Fibroblast of the aortic adventitia (primary cell): ENCODE results near the genes MTA3 and HAAO.

DNA sequence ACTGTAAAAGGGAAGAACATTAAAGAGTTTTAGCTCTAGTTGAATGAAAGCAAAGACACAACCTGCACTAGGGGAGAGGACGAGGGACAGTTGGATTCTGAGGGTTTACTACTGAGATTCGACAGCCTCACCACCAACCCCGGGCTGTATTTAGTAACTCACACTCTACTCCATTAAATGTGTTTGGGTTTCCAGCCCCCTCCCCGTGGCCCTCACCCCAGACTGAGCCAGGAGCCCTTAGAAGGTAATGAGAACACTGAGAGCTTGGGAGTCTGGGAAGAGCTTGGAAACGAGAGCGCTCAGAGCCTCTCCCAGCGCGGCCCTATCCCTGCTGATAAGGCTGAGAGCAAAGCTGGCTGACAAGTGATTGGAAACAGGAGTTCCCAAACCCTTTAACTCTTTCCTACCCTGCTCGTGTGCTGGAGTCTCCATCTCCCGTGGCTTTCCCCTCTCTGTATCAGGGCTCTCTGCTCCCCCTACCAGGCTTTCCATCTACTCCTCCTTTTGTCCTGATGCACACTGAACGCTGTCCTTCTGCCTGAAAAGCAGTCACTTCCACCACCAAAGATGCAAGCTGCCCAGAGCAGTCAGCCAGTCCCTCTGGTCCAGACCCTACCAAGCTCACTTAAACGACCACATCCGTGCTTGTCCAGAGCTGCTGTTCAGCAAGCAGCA is 100.1 kb upstream of the PKDCC start:
- CAGE, long polyA plus RNA = no peak

DNA sequence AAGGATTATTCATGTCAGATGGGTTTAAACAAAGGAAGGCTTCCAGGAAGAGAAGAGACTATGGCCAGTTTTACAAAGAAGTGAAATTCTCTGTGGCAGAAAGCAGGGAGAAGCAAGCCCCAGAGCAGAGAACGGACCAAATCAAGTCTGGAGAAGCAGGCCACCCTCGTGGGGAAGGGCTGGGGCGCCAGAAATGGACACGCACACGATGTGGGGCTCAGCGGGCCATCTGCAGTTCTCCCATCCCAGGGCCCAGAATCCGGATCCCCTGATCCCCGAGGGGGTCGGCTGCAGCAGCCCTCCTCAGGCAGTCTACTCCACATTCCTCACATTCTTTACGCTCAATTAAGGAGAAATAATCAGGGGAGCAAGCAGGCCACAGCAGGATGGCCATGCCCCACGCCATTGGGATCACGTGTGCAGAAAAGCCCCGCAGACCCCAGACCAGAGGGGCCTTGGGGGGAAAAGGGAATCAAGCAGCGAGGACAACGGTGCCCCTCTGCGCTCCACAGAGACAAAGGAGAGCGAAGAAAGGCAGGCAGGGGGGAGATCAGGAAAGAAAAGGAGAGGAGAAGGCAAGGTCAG is 17.7 kb upstream of the PKDCC start:
- CAGE, long polyA plus RNA = no peak

- CAGE, long polyA plus RNA = no peak
Observed at GRCh38 chr2:42060956-42061685, 13.3 kb downstream of the PKDCC start.

DNA sequence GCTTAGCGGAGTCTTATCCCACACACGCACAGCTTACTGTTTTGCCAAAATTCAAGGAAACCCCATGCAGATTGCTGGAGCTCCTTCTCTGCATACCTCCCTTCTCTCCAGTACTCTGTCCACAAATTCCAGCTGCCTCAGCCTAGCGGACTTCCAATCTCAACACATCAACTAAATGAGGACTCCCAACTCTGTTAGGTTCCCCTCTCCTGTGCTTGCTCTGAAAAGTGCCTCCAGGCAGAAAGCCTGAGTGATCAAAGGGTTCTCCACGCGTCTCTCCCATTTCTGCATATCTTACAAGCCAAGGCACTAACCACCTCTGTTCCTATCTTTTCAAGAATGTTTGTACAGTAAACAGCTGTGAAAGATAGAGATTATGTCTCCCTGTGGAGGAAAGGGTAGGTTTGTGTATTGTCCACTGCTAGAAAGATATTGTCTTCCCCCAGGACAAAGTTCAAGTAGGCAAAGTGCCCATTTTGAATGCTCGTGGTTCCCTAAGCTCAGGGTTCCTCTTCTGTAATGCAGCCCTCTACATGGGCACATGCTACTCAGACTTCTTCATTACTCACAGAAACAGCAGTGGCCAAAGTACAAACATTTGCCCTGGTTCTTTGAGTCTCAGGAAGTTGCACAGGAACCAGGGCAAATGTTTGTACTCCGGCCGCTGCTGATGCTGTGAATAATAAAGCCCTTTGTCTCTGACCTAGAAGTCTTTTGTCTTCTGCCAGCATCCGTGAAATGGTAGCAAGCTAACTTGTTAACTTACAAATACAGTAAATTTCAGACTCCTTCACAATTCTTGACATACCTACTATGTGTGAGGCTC is 44.4 kb downstream of the PKDCC start:
- CAGE, long polyA plus RNA = no peak

DNA sequence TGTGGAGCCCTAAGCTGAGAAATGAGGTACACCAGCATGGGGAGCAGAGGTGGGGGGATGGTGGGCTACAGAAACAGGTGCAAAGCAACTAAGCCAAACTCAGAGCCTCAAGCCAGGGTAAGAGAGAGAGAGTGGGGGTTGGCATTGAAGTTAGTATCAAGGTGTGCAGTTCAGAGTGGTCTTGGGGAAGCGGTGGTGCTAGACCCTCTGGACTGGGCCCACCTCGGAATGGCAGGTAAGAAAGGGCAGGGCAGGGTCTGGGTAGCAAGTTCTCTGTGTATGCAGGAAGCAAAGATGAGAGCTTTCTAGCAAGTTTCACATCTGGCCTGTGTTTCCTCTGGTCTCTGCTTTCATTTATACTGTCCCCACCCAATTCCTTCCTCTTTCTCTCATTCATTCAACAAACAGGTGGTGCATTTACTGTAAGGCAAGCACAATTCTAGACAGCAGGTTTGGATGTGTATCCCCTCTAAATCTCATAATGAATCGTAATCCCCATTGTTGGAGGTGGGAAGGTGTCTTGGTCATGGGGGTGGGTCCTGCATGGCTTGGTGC is 51.6 kb downstream of the PKDCC start:
- CAGE, long polyA plus RNA = no peak

DNA sequence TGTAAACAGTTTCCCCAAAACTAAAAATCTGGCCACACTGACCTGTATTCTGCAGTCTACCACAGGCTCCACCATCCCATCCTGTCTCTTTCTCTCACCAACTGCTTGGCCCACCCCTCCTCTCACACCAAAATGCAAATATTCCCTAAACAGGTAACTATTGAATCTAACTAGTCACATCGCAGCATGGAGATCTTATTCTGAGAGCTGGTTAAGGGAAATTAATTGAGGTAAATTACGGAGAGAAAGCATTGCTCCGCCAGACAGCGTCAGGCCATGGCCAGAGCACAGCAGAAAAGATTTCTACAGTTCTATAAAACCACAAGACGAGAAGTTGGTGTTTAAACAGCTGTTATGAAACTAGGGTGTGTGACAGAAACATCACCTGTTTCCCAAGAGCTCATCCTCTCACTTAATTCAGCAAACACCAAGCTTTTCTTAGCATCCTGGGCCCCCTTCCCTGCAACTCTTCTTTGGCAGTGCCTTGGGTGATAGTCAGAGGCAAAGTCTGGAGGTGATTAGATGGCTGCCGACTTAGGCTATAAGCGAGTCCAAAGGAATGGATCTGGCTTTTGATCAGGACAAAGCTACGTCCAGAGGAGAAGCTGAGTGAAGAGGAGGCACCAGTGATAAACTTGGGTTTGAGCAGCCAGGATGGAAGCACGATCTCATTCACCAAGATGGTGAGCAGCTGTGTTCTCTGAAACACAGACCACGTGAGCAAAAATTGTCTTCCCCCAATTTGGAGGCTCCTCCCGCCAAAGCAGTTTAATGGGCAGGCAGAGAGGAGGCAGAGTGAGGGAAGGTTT is 57.6 kb downstream of the PKDCC start:
- CAGE, long polyA plus RNA = no peak

DNA sequence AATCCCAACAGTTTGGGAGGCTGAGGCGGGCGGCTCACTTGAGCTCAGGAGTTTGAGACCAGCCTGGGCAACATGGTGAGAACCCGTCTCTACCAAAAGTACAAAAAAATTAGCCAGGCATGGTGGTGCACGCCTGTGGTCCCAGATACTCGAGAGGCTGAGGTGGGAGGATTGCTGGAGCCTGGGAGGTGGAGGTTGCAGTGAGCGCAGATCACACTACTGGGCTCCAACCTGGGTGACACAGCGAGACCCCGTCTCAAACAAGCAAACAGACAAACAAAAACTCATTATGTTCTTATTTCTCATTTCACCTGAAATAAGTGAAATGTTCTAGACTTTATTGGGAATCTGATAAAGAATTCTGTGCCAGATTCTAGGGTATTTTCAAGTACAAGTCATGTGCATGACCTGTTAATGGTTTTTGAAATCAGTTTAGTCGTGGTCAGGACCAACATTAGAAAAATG is 8.2 kb downstream of the EML4 start:
- CAGE, long polyA plus RNA = no peak

DNA sequence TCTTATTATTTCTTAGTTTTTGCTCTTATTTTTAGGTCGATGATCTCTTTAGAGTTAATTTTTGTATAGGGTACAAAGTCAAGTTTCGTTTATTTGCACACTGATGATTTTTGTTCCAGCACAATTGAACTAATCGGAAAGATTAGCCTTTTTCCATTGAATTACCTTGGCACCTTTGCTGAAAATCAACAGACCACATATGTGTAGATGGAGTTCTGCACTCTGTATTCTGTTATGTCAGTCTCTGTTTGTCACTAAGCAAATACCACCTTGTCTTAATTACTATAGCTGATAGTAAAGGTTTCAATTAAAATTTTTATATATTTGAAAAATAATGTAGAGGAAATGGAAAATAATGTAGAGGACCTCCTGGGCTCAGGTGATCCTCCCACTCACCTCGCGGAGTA is 18.8 kb downstream of the EML4 start:
- CAGE, long polyA plus RNA = no peak

DNA sequence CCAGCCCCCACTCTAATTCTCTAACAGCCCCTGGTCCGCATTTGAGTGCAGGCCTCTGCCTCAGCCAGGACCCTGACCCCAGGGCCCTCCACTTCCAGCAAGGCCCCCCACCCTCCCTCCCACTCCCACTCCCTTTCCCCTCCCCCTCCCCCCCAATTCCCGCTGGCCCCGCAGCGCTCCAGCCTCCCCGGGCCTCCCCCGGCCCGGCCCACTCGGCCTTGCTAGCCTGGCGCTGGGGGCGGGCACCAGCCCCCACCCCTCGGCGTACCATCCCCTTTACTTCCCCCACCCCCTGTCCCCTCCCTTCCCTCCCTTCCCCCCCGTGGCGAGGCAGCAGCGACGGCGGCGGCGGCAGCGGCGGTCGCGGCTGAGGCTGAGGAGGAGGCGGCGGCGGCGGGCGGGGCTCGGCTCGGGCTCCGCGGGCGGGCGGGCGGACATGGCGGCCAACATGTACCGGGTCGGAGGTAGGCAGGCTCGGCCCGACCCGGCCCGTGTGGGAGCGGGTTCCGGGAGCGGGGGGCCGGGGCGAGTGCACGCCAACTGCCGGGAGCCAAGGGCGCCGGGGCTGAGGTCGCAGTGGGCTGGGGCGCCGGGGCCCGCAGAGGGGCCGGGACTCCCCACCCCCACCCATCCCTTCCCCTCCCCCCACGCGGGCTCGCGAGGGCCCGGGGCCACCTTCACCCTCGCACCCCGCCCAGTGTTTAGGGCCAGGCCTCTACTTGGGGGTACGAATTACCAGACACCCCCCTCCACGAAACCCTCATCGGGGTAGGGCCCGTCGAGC is at the start of gene MTA3:
Gene MTA3, plus strand, starts transcription at position 323 of the 784 bp plus-strand sequence.
- CAGE, long polyA plus RNA = no peak

DNA sequence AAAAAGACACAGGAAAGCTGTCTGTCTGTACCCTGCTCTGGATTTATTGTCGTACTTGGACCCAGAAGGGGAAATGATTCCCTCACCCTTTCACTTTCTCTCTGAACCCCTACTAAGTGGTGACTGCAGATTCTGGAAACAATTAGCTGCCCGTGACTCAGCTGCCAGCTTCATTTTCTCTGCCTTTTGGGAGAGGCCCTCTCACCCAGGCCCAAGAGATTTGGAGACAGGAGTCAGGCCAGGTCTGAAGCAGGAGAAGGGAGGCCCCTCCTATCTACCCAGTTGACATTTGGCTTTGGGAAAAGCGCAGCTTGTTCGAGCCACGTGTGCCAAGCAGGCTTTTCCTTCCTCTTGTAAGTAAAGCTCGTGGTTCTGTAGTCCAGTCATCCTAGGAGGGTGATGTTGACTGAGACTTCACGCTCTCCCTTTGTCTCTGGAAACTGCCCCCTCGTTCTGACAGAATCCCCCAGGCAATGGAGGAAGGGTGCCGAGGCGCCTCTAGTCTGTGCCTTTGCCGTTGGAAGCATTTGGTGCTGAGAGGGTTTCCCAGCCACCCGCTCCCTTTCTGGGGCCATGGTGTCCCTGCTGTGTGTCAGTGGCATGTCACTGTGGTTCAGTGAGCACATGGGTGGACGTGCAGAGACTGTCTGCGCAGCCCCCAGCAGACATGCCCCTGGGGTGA is 8.6 kb downstream of the OXER1 start:
- CAGE, long polyA plus RNA = no peak

DNA sequence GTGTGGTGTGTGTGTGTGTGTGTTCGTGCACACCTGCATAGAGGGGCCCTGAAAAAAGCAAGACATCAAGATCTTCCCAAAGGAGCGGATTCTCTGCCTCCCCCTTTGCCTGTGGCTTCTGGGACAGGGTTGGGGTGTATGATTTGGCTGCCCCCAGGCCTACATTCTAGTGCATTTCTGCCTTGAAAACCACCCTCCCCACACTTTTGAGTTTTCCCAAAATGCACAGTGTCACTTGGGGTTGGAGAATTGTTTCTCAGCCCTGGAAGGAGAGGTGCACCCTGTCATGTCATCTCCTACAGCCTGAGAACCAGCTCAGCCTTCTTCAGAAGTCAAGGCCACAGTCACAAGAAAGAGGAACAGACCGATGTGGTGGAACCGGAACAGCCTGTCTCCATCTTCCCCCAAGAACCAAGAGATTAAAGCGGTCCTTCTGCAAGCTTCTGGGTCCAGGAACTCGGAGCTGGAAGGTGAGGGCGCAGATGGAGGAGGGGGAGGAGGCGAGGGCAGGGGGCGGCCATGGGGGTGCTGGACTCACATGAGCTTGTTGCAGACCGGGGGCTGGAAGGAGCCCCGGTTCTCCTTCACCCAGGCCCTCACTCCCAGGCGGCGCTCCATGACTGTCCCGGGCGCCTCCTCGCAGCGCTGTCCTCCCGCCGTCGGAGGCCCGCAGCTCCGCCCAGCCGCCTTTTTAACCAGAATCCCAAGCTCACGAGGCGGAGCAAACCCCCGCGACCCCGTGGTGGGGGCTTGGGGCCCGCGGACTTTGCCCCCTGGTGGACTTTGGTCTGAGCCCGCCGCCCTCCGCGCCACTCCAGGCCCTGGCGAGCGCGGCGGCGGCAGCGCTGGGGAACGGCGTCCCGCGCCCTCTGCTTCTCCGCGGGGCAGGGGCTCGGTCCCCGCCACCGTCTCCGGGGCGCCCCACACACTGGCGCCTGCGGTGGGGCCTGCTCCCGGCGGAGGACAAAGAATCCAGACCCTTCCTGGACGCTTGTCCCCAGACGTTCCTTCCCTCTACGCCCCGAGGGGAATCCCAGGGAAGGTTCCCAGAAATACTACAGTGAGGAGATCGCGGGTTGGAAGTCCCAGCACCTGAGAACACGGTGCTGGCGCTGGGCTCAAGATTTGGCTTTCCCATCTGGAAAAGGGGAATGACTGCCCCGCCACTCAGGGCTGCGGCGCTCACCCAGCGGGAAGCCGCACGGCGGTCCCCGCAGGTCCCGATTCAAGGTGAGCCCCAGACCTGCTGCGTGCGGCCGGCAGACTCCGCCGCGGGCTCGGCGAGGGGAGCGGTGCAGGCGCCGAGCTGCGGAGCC is at the start of gene HAAO:
Gene HAAO, minus strand, starts transcription at position 665 of the 1,316 bp plus-strand sequence.
- CAGE, long polyA plus RNA = no peak

GRCh38 chr2:42809015-42809524 is 16.7 kb upstream of the HAAO start:
- CAGE, long polyA plus RNA = no peak

- CAGE, long polyA plus RNA = no peak
Observed at GRCh38 chr2:42906219-42906422, 113.7 kb upstream of the HAAO start.

GRCh38 chr2:42983921-42984492 is 191.6 kb upstream of the HAAO start:
- CAGE, long polyA plus RNA = no peak

- CAGE, long polyA plus RNA = no peak
Observed at GRCh38 chr2:42999327-43000262, 207.2 kb upstream of the HAAO start.

DNA sequence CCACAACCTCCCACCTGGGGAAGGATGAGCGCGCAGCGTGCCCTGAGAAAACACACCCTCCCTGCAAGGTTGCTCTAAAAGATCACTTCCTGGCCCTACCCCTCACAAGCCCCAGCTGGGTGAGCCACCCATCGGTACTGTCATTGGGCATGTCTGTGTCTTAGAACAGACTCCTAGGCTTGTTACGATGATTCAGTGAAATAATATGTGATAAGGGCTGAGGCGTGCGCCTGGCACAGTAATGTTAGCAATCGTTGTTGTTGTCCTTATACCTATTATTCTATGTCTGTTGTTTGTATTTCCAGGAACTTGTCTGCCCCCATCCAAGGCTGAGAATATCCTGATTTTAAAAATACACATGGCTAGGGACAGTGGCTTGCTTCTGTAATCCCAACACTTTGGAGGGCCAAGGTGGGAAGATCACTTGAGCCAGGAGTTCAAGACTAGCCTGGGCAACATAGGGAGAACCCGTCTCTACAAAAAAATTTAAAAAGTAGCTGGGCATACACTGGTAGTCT is 175.0 kb downstream of the ZFP36L2 start:
- CAGE, long polyA plus RNA = no peak

DNA sequence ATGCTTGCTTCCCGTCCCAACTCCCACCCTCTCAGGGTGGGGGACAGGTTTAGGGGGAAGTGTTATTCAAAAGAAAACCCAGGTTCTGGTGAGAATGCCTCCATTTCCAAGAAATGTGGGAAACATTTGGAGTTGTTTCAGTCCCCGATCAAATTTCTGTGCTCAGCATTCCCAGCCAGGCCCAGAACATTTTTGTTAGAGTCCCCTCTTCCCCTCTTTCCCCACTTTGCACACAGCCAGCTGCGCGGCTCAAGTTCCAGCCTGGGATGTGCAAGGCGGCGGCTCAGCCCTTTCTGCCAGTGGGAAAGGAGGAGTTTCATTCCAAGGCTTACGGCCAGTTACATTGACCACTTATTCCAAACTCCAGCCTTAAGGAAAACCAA is 154.8 kb downstream of the ZFP36L2 start:
- CAGE, long polyA plus RNA = no peak

DNA sequence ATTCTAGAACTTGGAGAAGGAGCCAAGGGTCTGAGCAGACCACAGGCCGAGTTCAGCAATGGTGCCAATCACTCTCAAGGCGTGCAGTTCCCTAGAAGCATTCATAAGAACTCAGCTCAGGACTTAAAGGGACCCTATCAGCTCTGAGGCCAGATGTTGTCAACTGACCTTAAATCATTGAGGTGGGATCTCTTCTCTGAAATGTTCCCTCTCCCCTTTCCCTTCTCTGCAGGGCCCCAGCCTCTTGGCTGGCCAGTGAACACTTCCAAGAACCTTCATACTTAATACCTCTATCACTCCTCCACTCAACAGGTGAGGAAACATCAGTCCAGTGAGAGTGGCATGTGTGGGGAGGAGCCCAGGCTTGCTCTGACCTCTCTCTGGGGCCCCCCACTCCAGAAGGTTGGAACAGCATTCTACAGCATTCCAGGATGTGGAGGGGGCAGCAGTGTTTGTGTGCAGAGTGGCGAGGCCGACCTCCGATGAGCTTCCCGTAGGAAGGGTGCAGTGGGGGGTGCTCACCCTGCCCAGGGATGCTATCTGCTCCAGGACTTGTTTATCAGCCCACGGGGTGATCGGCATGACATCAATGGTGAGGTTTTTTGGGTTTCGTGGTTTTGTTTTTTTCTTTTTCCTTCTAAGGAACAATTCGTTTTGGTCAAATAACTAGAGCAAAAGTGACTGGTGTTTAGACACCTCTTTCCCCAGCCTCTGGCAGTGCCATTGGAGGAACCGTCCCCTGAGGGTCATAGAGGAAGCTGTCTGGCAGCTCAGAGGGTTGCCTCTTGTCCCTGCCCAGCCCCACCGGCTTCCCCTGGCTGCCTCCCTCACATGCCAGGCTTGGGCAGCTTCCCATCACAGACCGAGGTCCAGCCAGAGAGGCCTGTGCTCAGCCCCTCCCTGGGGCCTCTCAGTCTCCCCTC is 96.7 kb downstream of the ZFP36L2 start:
- CAGE, long polyA plus RNA = no peak

GRCh38 chr2:43130794-43131992 is 95.2 kb downstream of the ZFP36L2 start:
- CAGE, long polyA plus RNA = no peak

GRCh38 chr2:43137570-43137731 is 89.0 kb downstream of the ZFP36L2 start:
- CAGE, long polyA plus RNA = no peak